Thoracic aorta endothelial cell (primary cell): ENCODE measurements around the gene ANKS1A.

DNA sequence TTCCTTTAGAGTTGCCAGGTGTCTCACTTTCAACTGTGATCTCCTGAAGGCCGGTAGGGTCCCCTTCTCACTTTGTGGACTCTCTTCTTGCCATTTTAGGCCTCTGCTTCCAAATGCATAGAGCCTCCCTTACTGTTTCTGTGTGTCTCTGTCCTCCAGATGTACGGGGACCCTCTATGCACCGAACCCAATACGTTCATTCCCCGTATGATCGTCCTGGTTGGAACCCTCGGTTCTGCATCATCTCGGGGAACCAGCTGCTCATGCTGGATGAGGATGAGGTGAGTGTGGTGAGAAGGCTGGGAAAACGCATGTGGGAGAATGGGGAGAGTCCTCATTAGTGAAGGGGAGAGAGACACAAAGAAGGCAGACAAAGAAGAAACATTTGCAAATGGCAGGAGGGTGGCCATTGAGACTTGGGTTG lies 3.5 kb downstream of the SYNGAP1 start:
- CAGE, long polyA plus RNA: no peak

GRCh38 chr6:33609471-33609944 lies 11.6 kb upstream of the ITPR3 start:
- CAGE, long polyA plus RNA: no peak

- CAGE, long polyA plus RNA: no peak
Measured at GRCh38 chr6:33622698-33623488, 1.8 kb downstream of the ITPR3 start.

DNA sequence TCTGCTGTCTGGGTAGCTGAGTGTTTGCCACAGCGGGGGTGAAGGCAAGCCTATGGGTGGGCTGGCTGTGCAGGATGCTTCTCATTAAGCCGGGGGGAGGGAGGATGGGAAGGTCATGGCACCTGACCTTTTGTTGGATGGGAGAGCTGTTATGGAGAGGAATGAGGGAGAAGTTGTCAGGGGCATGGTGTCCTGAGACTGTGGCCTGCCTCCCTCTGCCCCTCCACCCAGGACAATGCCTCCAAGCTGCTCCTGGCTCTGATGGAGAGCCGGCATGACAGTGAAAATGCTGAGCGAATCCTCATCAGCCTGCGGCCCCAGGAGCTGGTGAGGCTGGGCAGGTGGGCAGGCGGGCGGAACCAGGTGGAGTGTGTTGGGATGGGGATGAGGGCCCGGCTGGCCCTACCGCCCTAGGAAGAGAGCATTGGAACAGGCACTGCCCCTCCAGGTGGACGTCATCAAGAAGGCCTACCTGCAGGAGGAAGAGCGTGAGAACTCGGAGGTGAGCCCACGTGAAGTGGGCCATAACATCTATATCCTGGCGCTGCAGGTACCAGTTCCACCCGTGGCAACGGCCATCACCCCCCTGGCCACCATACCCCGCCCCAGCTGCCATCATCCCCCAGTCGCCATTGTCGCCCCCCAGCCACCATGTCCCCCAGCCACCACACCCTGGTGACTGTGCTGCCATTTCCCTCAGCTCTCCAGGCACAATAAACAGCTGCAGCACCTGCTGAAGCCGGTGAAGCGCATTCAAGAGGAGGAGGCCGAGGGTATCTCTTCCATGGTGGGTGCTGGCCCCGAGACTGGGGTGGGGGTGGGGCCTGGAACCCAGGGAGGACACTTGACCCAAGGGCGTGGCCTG lies 24.5 kb downstream of the UQCC2 start:
- CAGE, long polyA plus RNA: no peak

DNA sequence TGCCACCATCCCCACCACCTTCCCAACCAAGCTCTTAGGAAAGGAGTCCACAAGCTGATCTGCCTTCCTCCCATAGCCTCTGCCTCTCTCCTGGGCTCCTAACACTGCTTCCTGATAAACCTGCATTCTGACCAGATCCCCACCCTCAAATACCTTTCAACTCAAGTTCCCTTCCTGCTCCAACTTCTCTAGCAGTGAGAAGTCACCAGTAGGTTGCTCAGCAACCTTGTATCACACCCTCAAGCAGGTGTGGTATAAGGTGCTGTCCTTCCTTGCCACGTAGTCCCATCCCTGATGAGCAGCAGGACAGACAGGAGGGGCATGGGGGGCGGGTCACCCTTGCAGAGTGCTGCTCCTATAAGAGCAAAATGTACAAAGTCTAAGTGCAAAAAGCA lies 6.9 kb downstream of the UQCC2 start:
- CAGE, long polyA plus RNA: no peak

DNA sequence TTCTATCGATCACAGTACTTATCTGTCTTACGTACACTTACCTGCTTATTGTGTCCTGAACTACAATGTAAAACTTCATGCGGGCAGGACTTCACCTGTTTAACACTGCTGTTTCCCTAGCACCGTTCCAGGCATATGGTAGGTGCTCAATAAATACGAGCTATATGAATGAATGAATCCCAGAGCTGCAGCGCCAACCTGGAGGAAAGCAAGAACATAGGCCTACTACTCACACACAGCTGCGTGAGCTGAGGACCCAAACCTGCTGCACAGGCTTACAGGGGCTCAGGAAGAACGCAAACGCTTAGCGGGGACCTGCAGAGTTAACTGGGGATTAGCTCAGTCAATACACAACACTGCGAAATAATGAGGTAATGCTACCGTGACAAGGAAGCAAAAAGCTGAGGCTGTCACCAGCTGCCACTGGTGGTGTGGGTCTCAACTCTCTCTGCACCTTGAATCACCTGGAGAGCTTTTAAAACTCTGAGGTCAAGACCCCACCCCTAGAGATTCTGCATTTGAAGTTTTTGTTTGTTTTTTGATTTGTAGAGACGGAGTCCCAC lies 765 bp downstream of the UQCC2 start:
- CAGE, long polyA plus RNA: no peak

DNA sequence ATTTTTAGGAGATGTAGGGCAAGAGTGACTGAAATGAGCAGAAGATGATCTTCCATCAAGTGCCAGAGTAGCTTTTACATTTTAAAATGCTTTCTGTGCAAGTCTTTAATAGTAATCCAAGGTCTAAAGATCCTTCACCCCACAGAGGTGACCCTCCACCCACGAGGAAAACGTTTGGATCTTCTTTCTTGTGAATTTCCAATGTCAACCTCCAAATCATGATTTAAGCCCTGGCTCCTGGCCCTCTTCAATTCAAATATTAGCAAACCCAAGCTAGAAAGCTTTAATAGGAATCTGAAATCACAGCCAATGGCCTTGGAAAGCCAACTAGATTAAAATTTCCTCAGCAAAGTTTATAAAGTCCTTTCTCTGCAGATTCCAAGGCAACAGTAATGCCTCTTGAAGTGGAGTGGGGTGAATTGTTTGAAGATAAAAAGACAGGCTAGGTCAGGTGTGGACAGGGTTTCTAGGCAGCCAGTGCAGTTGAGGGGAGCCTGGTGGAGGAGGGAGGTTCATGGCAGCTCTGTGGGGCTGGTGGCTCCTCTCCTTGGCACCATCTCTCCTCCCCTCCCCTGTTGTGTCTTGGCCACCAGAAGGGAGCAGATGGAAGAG lies 11.9 kb upstream of the UQCC2 start:
- CAGE, long polyA plus RNA: no peak

- CAGE, long polyA plus RNA: no peak
Measured at GRCh38 chr6:33750174-33750690, 3.5 kb upstream of the IP6K3 start.

GRCh38 chr6:33995579-33996052 lies 150.3 kb downstream of the GRM4 start:
- CAGE, long polyA plus RNA: no peak

- CAGE, long polyA plus RNA: no peak
Measured at GRCh38 chr6:34021793-34022142, 124.1 kb downstream of the GRM4 start.

GRCh38 chr6:34182708-34183740 lies 37.1 kb upstream of the GRM4 start:
- CAGE, long polyA plus RNA: no peak

- CAGE, long polyA plus RNA: no peak
Measured at GRCh38 chr6:34287627-34288324, 39.0 kb upstream of the SMIM29 start.

- CAGE, long polyA plus RNA: no peak
Measured at GRCh38 chr6:34416739-34417668, 8.9 kb downstream of the RPS10 start.

GRCh38 chr6:34531868-34532538 lies 24.1 kb downstream of the SPDEF start:
- CAGE, long polyA plus RNA: no peak

- CAGE, long polyA plus RNA: no peak
Measured at GRCh38 chr6:34674535-34675428, 21.8 kb downstream of the ILRUN start.

- CAGE, long polyA plus RNA: no peak
Measured at GRCh38 chr6:34762700-34763224, 5.5 kb downstream of the SNRPC start.

DNA sequence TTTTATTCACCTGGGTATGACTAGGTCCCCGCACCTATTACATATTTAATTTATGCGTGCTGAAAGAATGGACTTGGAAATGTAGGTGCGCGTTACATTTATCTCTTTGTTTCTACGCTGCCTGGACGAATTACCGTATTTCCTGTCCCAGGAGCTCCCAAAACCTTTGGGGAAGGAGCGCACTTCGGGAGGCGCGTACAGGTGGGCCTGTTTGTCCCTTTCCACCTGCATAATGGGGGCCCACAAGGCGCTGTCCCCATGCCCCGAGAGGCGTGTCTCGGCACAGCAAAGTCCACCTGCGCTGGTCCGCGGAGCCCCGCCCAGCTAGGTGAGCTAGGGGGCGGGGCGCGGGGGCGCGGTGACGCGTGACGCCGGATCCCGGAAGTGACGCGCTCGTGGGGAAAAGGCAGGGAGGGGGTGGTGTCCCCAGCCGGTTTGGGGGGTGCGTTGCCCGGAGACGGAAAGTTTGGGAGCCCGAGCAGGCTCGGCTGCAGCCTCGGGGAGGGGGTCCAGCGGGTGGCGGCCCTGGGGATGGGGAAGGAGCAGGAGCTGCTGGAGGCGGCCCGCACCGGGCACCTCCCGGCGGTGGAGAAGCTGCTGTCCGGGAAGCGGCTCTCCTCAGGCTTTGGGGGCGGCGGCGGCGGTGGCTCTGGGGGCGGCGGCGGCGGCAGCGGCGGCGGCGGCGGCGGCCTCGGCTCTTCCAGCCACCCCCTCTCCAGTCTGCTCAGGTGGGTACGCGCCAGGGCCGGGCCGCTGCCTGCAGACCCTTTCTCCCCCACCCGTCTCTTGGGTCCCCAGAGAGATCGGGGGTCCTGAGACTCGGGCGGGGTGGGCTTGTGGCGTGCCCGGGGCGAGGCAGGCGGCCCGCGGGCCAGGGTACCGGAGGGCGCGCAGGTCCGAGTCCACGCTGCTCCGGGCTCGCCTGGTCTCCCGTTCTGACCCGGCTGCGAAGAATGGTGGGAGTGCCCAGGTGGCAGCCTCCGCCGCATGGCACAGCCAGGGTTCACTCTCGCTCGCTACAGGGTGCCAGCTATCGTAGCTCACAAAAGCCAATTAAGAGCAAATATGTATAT lies at the start of gene ANKS1A:
ANKS1A (plus strand) TSS at position 384 of the 1,073 bp plus-strand sequence.
- CAGE, long polyA plus RNA: no peak

GRCh38 chr6:34934540-34934962 lies 45.5 kb downstream of the ANKS1A start:
- CAGE, long polyA plus RNA: no peak

DNA sequence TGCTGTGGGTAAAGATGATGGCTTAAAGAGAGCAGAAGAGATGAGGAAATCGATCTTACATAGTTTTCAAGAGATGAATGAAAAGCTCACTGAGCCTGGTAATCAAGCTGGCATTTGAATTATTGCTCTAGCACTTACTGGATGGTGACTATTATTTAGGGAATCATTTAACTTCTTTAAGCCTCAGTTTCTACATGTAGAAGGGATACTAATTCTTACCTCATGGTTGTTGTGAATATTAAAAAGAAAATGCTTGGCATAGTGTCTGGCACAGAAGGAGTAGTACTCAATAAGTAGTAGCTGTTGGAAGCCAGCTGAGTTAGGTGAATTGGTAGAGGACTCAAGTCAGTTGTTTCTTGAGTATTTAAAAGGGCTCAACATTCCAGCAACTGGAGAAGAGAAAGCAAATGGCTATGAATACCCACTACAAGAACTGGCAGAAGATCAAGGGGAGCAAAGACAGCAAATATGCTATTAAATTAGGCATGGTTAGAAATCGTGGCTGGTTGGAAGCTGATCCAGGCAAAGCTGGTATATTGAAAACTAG lies 121.9 kb downstream of the ANKS1A start:
- CAGE, long polyA plus RNA: no peak

GRCh38 chr6:35044794-35045701 lies 96.1 kb downstream of the TCP11 start:
- CAGE, long polyA plus RNA: no peak